Mesenchymal stem cell of the bone marrow (primary cell): ENCODE measurements around the genes NRTN and NDUFA11.

- CAGE, long polyA plus RNA, result no peak
Observed at GRCh38 chr19:4950534-4951184, 18.3 kb upstream of the KDM4B start.

DNA sequence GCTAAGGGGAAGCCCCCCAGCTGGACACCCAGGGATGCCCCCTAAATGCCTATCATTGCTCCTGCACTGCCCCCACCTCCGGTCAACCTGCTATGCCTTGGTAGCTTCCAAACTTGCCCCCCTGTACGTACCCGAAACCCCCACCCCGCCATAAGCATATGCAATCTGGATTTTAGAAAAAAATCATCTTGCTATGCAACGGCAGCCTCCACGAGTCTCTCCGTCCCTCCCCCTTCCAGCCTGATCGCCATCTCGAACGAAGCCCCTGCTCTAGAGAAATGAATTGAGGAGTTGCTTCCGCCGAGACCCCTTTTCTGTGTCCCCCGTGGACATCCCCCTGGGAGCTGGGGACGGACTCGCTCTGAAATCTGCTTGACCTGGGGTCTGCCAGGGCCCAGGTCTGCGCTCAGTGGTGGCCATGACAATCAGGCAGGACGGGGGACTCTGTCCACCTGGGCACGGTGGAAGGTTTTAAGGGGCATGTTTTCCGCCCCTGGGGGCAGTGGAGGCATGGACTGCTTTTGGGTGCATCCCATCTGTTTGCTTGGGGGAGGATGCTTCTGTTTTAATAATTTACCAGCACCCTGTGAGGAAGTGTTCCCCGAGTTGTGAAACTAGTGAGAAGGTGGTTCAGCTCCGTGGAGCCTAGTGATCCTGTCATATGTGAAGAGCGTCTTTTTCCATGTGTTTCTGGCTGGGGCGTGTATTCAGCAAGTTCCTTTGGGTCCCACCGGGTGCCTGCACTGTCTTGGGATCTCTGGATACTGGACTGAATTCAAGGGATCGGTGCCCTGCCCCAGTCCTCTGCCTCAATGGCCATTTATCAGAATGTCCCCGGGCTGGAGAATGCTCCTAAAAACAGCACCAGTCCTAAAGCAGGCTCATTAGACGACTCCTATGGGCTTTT lies 1.1 kb downstream of the KDM4B start:
- CAGE, long polyA plus RNA, result no peak

DNA sequence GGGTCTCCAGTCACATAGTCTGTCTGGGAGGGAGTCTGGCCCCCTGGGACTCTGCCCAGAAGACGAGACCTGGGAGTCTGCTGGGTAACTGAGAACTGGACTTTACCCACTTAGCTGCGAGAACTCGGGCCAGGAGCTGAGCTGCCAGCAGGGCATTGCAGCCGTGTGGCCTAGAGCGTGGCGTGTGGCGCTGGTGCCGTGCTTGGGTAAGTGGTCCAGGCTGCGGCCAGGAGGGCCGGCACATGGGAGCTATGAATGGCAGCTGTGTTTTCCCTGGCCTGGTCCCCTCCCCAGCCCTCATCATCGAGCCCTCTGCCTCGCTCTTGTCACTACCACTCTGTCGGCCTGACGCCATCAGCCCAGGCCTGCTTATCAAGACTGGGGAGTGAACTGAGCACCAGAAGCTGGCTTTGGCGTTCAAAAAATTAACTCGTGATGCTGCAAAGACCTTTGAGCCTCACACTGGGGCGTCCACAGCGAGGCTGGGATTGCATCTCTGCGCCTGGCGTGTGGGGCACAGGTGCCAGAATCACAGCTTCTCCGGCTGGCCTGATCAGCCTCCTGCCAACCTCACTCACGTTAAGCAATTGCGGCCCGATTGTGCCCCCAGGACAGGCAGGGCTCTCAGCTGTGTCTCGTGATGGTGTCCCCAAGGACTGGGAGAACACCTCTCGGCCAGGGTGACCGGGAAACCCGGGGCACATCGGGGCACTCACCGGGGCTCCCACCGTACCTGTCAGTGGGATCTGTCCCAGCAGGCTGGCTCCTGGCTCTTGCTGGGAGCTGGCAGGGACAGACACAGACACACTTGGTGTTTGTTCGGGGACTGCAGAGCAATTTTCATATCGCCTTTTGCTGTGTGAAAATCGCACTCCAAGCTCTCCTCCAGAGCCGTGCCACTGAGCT lies 85.9 kb downstream of the KDM4B start:
- CAGE, long polyA plus RNA, result no peak

GRCh38 chr19:5080072-5080784 lies 111.3 kb downstream of the KDM4B start:
- CAGE, long polyA plus RNA, result no peak

GRCh38 chr19:5104664-5105592 lies 136.0 kb downstream of the KDM4B start:
- CAGE, long polyA plus RNA, result no peak

- CAGE, long polyA plus RNA, result no peak
Observed at GRCh38 chr19:5205644-5206701, 134.6 kb downstream of the PTPRS start.

- CAGE, long polyA plus RNA, result no peak
Observed at GRCh38 chr19:5229308-5229906, 111.2 kb downstream of the PTPRS start.

DNA sequence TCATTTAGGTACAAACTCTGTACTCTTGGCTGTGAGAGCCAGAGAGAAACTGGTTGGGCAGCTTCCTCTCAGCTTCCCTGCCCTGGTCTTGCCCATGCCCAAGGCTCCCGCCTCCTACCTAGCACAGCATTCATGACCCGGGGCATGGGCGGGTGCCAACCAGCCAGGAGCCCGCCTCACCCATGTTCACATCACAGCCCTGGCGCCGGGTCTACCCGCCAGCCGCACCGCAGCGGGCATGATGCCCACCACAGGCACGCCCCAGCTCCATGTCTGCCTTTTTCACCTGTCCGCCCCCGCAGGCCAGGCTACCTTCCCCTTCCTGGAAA lies 42.2 kb downstream of the PTPRS start:
- CAGE, long polyA plus RNA, result no peak

- CAGE, long polyA plus RNA, result no peak
Observed at GRCh38 chr19:5691971-5693015, 2.2 kb downstream of the RPL36 start.

DNA sequence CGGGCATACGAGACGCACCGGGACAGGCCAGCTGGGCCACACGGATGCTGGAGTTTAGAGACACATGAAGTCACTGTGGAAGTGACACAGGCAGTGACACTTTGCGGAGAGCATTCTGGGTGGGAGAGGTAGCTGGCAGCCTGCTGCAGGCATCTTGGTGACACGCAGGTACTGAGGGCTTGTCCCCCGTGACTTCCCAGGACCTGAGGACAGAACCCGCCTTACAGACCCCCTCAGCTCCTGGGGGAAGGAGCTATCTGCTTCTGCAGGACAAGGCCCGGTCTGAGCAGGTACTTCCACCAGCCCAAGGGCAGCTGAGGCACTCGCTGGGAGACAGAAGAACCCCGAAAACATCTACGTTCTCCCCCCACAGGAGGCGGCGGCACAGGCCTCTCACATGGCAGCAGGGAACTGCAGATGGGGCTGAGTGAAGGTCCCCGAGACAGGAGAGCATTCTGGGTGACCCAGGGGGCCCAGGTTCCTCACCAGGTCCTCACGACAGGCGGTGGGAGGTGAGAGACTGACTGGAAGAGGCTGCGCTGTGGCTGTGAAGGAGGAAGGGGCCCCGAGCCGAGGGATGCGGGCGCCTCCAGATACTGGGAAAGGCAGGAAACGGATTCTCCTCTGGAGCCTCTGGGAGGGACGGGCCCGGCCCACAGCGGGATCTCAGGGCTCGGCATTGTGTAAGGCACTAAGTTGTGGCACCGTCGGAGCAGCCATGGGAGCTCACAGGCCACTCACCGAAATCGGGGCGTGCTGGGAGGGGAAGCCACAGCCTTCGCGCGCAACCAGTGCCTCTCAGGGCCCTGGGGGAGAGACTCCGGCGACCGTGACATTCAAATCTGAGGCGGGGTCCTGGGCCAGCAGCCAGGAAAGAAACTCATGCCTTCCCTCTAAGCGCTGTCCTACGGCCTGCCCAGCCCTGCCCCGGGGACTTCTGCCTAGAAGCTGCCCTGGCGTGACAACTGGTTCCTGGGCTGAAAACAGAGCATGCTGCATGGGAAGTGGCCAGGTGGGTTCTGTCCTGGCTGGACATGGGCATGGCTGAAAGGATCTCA lies 13.9 kb downstream of the RPL36 start:
- CAGE, long polyA plus RNA, result no peak

DNA sequence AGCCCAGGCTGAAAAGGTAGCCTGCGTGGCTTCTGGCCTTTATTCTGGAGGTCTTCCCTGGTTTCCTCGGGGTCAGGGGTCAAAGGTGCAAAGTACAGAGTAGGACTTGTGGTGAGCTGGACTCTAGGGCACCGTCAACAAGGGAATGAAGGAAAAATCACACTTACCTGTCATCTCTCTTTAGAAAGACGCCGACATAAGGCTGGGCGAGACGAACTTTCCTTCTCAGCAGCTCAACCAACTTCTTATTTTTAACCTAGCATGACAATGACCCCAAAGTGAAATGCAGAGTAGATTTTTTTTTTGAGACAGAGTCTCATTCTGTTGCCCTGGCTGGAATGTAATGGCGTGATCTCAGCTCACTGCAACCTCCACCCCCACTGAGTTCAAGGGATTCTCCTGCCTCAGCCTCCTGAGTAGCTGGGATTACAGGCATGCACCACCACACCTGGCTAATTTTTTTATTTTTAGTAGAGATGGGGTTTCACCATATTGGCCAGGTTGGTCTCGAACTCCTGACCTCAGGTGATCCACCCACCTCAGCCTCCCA lies 5.9 kb downstream of the LONP1 start:
- CAGE, long polyA plus RNA, result no peak

DNA sequence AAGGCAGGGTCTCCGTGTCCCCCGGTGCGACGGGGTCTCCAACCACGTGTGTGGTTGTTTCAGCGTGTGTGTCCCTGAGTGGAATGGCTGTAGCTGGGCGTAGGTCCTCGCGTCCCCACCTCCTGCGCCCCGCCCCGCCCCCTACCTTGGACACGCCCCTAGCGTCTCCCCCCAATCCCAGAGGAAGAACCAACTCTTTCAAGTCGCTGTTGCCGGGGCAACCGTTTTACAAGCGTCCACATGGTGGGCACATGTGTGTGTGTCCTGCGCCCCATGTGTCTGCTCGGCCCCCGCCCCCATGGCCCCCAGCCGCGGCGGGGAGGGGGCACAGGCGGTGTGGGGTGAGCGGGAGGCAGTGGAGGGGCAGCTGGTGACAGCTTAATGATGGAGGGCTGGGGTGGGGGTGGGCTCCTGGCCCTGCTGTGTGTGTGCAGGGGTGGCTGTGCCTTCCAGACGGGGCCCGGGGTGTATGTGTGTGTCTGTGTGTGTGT lies 2.6 kb upstream of the NRTN start:
- CAGE, long polyA plus RNA, result no peak

- CAGE, long polyA plus RNA, result no peak
Observed at GRCh38 chr19:5804436-5805709, at the start of gene NRTN. NRTN (plus strand) TSS chr19:5805067.

- CAGE, long polyA plus RNA, result no peak
Observed at GRCh38 chr19:5805818-5806491, 1.1 kb downstream of the NRTN start.

- CAGE, long polyA plus RNA, result no peak
Observed at GRCh38 chr19:5848624-5849053, 9.1 kb upstream of the FUT6 start.

GRCh38 chr19:5880369-5880956 lies 10.1 kb upstream of the FUT5 start:
- CAGE, long polyA plus RNA, result no peak

GRCh38 chr19:5903622-5904484 lies at the start of gene NDUFA11:
NDUFA11 (minus strand) TSS chr19:5903790.
- CAGE, long polyA plus RNA, result no peak

DNA sequence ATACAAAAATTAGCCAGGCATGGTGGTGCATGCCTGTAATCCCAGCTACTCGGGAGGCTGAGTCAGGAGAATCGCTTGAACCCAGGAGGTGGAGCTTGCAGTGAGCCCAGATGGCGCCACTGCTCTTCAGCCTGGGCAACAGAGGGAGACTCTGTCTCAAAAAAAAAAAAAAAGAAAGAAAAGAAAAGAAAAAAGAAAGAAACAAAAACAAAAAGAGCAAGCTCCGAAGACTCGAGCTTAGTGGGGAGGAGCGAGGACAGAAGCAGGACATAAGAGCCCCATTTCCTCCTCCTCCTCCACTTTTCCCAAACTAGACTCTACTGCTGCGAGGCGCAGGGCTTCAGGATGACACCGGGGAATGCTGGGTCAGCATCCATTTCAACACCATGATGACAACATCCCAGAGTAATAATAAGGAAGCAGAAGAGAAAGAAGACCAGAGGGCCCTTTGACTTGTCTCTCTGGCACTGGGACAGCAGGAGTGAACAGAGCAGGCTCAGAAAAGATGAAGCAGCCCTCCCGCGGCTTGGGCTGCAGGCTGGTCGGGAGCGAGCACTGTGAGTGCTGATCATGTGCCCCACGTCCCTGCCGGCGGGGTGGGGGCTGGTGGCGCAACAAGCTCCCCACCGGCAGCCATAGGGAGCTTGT lies 30.7 kb downstream of the RANBP3 start:
- CAGE, long polyA plus RNA, result no peak

- CAGE, long polyA plus RNA, result no peak
Observed at GRCh38 chr19:5961835-5963032, 15.7 kb downstream of the RANBP3 start.

DNA sequence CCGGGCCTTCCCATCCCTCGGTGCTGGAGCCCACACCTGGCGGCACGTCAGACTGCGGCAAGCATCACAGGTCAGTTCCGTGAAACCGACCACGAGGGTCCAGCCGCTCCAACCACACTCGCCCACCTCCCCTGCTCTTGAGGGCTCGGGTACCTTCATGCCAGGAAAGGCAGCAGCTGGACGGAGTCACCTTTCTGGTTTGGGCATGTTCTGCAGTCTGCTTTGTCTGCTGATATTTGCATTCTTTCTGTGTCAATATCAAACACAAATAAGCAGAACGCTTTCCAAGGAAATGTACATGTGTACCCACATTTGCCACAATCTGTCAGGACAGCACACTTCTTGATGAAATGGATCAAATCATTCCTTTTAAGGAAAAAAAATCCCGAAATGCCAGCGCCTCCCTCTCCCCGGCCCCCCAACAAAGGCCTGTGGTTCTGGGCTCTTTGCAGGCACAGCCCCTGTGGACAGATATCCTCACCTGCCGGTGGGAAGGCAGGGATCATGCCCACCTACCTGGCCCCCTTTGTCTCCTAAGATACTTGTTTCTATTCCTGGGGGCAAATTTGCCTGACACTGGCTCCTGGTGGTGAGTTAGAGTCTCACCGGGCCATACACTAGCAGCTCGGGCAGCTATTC lies 42.7 kb upstream of the RANBP3 start:
- CAGE, long polyA plus RNA, result no peak